ENCODE measurements around the genes GULP1, ANKAR and MSTN.

DNA sequence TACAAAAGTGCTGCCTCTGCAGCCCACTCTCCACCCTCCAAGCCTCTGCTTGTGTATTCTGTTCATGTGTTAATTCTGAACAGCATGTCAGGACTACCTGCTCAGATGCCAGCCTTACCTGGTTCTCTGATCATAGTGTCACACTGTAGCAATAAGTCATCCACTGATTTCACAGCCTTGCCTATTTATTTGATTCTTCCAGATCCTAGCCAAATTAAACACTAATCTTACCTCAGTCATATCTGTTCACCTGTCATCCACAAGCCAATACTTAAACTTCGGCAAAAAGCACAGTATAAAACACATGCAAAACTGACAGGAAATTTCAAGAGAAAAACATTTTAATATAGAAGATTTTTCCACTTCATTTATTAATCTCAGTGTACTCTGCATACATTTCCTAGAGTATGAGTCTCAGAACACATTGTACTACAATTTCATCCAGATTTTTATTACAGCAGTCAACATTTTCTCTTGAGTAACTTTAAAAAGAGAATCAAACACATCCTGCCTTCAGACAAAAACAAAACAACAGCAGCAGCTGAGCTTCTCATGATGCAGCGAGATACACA is 64.9 kb downstream of the PPP1R1C start:
- PRO-cap, 2 experiments: no peak in any of the 2 experiments

- PRO-cap, 2 experiments: no peak in any of the 2 experiments
Measured at GRCh38 chr2:182330469-182331337, 96.1 kb downstream of the PDE1A start.

DNA sequence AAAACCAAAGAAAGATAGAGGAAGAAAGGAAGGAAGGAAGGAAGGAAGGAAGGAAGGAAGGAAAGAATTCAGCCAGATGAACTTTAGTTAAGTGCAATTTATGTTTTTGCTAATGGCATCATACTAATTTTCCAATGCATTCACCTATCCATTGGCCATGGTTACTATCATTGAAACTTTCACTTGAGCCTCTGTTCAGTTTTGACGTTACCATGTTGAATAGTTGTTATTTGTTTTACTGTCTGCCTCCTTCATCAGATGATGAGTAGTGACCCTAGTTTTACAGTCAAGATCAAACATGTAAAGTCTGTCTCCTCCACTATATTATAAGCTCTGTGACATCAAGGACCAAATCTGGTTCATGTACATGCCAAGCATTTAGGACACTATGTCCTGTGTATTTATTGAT is 46.4 kb upstream of the FRZB start:
- PRO-cap, 2 experiments: no peak in any of the 2 experiments

DNA sequence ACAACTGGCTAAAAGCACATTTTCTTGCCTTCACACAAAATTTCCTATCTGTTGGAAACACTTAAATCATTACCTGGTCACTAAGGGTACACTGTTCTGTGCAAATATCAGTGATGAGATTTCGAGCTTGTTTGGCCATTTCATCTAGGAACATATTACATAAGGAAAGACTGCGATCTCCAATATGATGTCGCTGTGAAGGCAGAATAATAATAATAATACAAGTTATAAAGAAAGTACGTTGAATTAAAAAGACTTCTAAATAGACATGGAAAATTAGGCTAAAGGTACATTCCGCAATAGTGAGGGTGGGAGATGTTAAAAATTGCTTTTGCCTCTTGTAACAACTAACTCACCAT is 76.2 kb downstream of the NCKAP1 start:
- PRO-cap, 2 experiments: no peak in any of the 2 experiments

DNA sequence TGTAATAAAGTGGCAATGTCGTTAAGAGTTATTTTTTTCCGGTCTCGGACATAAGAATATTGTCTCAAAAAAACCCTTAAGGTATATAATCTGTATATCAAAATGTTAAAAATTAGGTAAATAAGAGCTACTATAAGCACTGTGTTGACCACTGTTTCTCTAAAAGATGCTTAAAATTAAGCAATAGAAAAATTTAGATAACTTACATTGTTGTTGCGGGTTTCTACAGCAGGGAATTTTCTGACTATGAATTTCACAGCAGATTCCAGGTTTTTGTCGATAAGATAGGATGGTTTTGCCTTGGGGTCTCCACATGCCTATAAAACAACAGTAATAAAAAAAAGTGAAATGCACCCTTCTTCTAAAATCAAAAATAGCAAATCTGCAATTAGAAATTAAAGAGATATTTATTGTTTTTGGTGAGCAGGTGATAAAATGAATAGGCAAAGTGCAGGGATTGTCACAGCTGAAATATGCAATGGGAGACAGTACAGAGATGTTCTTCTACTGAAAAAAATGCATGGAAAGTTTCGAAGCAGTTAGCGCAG is 14.6 kb downstream of the NCKAP1 start:
- PRO-cap, 2 experiments: no peak in any of the 2 experiments

GRCh38 chr2:183222744-183223092 is 98.5 kb downstream of the NUP35 start:
- PRO-cap, 2 experiments: no peak in any of the 2 experiments

- PRO-cap, 2 experiments: no peak in any of the 2 experiments
Measured at GRCh38 chr2:184599220-184600218, 1.2 kb downstream of the ZNF804A start.

- PRO-cap, 2 experiments: no peak in any of the 2 experiments
Measured at GRCh38 chr2:186006756-186007676, 268.4 kb downstream of the FSIP2 start.

- PRO-cap, 2 experiments: no peak in any of the 2 experiments
Measured at GRCh38 chr2:186486955-186487485, 960 bp downstream of the ZC3H15 start.

GRCh38 chr2:186654419-186654823 is 39.4 kb upstream of the FAM171B start:
- PRO-cap, 2 experiments: no peak in any of the 2 experiments

- PRO-cap, 2 experiments: no peak in any of the 2 experiments
Measured at GRCh38 chr2:186677165-186677581, 16.7 kb upstream of the FAM171B start.

GRCh38 chr2:187403600-187404004 is 44.5 kb downstream of the CALCRL start:
- PRO-cap, 2 experiments: no peak in any of the 2 experiments

DNA sequence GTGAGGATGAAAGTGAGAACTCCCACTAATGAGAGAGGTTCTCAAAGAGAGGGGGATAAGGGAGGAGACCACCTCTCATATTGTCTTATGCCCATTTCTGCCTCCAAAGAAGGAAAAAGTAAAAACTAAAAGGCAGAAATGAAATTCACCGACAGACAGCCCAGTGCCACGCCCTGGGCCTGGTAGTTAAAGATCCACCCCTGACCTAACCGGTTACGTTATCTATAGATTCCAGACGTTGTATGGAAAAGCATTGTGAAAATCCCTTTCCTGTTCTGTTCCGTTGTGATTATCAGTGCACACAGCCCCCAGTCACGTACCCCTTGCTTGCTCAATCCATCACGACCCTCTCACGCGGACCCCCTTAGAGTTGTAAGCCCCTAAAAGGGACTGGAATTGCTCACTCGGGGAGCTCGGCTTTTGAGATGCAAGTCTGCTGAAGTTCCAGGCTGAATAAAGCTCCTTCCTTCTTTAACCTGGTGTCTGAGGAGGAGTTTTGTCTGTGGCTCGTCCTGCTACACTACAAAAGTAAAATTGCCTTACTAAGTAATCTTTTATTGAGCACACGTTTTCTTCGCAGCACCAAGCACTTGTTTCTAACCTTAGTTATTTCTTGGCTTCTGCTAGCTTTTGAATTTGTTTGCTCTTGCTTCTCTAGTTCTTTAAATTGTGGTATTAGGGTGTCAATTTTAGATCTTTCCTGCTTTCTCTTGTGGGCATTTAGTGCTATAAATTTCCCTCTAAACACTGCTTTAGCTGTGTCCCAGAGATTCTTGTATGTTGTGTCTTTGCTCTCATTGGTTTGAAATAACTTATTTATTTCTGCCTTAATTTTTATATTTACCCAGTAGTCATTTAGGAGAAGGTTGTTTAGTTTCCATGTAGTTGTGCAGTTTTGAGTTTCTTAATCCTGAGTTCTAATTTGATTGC is 37.4 kb downstream of the TFPI start:
- PRO-cap, 2 experiments: no peak in any of the 2 experiments

DNA sequence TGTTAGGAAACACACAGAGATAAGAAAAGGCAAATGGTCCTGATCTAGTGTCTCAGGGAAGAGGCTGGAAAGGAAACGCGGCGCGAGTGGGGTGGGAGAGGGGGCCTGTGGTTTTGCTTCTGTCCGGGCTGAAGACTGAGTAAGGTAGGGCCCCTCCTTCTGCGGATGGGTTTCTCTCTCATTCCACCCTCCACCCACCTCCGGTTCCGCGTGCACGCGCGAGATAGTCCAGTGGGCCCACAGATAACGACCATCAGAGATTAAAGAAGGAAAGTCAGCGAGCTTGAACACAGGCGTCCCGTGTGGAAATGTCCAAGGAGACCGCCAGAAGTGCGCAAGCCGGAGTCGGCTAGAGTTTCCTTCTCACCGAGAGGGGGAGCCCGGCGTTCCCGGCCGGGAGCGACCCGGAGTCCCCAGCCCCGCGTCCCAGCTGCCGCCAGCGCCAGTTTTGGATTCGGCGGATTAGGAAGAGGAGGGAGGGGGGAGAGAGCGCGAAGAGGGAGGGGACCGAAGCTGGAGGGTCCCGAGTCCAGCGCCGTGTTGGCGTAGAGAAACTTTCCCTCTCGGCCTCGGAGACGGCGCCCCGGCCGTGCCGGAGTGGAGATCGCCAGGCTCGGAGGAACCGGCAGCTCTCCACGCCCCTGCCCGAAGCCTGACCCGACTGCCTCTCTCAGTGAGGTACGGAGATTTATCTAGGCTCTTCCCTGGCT is at the start of gene GULP1:
TSS of gene GULP1 (plus strand) at position 386 of the 710 bp plus-strand sequence.
- PRO-cap, 2 experiments: peak in 2 of 2 experiments; most common plus-strand start position 473 of the sequence (in 1); most common minus-strand start position 663 of the sequence (in 2)

GRCh38 chr2:188400252-188400952 is 108.7 kb downstream of the GULP1 start:
- PRO-cap, 2 experiments: no peak in any of the 2 experiments

DNA sequence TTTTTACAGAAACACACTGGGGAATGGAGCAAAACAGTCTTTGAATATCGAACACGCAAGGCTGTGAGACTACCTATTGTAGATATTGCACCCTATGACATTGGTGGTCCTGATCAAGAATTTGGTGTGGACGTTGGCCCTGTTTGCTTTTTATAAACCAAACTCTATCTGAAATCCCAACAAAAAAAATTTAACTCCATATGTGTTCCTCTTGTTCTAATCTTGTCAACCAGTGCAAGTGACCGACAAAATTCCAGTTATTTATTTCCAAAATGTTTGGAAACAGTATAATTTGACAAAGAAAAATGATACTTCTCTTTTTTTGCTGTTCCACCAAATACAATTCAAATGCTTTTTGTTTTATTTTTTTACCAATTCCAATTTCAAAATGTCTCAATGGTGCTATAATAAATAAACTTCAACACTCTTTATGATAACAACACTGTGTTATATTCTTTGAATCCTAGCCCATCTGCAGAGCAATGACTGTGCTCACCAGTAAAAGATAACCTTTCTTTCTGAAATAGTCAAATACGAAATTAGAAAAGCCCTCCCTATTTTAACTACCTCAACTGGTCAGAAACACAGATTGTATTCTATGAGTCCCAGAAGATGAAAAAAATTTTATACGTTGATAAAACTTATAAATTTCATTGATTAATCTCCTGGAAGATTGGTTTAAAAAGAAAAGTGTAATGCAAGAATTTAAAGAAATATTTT is 37.6 kb downstream of the COL3A1 start:
- PRO-cap, 2 experiments: no peak in any of the 2 experiments

DNA sequence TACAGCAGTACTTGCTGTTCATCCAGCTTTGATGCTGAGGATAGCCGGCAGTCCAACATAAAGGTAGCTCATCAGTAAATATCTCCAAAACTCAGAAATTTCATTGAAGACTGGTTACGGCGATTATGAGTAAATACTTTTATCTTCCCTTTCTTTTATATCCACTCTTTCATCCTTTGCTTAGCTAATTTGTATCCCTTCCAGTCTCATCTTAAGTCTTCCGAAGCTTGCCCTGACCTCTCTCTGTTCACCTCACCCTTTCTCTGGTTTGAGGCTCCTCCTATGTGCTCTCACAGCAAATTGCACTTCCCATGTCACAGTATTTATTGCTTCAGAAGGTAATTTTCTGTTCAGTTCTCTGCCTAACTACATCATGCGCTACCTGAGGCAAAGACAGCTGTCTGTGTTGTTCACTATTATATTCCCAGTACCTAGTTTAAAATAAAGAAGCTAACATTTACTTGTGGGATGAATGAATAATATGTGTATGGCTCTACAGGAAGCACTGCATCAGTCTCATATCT is 32.1 kb upstream of the ASDURF start:
- PRO-cap, 2 experiments: peak in 2 of 2 experiments; most common plus-strand start position 349 of the sequence (in 2)

DNA sequence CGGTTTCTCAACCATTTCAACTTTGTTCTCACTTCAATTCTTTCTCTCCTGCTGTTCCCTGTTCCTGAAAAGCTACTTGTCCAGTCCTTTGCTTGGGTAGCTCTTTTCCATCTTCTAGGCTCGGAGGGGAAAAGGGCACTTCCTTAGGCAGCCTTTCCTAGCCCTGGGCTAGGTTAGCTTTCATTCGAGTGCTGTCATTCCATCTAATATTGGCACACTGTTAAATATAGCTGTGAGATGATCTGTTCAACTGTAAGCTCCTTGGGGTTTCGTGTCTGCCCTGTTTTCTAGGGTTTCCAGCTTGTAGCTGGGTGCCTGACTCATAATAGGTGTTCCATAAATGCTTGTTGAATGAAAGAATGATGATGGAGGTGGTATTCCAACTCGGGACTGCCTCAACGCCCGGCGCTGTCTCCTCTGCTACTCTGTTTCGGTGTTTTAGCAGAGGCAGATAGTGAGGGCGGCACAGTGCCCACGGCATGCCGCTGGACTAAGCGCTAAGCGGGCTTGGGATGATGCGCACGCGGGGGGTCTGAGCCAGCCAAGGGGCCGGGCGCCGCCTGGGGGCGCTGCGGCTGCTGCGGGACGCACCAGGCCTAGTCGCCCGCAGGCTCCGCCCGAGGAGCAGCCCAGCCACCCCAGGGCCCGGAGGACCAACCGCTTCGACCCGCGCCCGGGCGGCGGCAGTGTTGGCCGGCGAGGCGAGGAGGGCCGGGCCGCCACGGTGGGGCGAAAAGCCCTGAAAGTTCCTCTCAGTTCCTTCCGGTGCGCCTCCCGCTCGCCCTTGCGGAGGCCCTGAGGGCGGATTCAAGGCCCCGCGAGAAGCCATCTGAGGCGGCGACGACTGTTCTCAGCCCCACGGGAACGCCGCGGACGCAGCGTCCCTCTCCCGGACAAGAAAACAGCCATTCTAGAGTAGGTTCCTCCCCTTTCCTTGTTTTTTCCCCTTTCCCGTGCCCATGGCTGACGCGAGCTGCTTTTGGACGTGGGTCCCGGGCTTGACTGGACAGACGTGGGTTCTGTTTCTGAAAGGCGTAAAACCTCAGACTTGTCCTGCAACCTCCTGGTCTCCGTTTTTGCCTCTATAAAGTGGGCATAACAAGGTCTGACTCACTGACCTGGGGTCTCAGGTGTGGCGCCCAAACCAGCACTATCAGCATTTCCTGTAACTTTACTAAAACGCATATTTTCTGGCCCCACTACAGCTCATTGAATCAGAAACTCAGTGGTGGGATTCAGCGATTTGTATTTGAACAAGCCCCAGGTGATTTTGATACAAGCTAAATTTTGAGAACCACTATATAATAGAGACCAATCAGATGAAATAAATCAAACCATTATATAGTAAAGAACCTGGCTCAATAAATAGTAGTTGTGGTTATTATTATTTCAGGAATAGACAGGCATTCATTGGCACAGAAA is at the start of gene ANKAR:
TSS of gene ANKAR (plus strand) at position 755 of the 1,422 bp plus-strand sequence.
- PRO-cap, 2 experiments: peak in 2 of 2 experiments; most common plus-strand start position 755 of the sequence (in 2); most common minus-strand start position 427 of the sequence (in 1)

DNA sequence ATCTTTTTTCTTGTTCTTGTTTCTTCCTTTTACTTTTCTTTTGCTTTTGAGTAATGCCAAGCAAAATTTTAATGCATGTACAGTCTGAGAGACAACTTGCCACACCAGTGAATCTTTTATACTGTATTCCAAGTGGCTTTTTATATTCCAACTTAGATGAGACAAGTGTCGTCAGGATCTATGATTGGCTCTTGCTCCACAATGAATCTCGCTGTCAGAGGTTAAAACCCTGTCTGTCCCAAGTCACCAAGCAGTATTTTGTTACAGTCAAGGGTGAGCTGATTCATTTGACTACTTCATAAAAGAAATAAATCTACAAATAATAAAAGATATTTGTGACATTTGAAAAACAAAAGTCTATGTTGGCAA is at the start of gene MSTN:
TSS of gene MSTN (minus strand) at position 115 of the 369 bp plus-strand sequence.
- PRO-cap, 2 experiments: no peak in any of the 2 experiments

GRCh38 chr2:190235766-190236383 is 55.2 kb downstream of the C2orf88 start:
- PRO-cap, 2 experiments: no peak in any of the 2 experiments

Data from Metastatic Liver Carcinoma in the Adrenal Gland (tissue), 2 donors.